Foreskin fibroblast (primary cell): ENCODE data around the genes TFAP2E, AGO1 and THRAP3.

DNA sequence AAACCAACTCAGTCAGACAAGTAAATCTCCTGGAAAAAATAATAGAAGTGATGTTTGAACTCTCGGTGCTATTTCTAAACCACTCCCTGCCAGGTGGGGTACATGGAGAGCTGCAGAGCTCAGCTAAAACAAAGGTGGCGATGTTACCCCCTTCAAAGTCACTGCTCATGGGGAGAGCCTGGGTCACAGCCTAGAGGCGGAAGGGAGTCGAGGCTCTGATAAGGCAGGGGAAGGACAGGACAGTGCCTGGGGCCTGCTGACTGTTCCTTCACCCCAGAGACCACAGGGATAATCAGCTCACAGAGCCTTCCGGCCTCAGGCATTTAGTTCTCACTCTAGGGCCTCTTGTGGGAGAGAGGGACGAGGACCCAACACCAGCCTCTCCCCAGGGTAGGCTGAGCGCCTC lies 14.2 kb downstream of the SMIM12 start:
- RRBS: no CpG with 5 or more reads among the region's 7 CpGs

- RRBS: 7% methylated on average over 6 of the region's 40 CpGs
Observed at GRCh38 chr1:35120639-35121294, 41.6 kb downstream of the ZMYM1 start.

DNA sequence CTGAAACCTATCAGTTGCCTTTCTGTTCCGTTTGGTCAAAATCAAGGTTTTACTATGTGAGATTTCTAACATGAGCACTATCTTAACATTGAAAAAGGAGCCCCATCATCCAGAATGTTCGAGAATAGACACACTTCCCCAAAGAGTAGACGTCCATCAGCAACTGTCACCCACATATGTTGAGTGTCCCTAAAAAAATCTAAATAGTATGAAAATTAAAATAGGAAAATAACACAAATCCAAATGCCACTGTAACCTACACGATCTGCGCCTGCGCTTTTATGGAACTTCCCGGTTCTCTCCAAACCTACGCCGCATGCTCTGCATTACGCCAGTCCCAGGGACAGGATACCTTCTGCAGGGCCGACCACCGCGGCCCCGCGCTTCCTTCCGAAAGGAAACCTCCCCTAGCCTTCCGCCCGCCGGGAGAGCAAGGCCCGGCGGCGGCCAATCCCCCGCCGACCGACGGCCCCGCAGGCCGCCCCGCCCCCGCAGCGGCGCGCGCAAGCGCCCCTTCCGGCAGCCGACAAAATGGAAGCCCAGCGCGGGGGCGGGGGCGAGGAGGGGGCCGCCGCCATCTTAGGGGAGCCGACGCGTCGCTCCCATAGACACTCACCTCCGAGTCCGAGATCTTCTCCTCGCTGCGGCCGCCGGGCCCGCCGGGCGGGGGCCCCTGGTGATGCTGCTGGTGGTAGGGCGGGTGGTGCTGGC lies 1.2 kb downstream of the SFPQ start:
- RRBS: under 1% methylated on average over 16 of the region's 57 CpGs

DNA sequence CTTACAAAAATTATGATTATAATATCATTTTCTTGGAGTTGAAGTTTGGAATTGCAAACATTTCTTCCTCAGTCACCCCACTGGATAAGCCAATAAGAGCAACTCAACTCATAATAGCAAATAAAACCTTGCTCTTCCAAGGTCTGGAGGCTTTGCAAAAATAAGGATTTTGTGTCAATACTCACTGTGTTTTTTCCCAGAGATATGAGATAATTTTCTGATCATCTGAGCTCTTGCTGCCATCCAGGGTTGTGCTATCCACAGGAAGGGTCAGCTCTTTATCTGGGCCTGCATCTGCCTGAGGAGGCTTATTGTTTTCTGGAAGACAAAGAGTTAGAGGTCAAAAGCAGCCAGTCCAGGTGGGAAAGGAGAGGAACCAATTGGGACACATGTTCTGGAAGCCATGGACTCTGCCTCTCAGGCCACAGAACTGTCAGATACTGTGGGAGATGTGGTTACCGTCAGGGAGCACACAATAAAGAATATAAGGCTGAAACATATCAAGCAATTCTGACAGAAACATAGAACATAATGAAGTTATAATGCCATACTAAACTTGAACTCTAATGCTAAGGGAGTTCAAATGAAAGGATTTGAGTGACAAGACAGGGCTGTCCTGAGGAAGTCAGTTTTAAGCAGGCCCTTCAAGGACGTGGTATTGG lies 103.7 kb downstream of the KIAA0319L start:
- RRBS: no CpG with 5 or more reads among the region's 2 CpGs

- RRBS: no CpG with 5 or more reads among the region's 5 CpGs
Observed at GRCh38 chr1:35502735-35503500, 54.3 kb downstream of the KIAA0319L start.

GRCh38 chr1:35506288-35506887 lies 50.8 kb downstream of the KIAA0319L start:
- RRBS: no CpG with 5 or more reads among the region's 3 CpGs

DNA sequence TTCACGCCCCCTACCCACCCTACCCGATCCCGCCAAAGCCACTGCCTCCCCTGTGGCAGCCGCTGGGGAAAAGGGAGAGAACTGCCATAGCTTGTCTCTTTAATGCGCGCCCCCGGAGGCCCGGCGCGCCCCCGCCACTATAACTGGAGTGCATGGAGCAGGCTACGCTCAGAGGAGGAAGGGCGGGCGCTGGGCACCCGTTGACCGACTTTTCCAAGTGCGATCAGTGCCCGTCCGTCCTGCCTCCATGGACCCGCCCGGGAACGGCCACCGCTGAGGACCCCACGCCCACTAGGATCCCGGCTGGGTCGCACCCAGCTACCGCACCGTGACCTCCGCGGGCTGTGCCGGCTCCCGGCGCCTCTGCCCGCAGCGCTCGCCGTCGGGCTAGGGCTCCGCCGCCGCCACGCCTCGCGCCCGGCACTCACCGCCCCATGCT lies at the start of gene TFAP2E:
TFAP2E (plus strand) TSS at position 171 of the 439 bp plus-strand sequence.
- RRBS: 2% methylated on average over 26 of the region's 46 CpGs

GRCh38 chr1:35577284-35578095 lies 4.4 kb downstream of the TFAP2E start:
- RRBS: no CpG with 5 or more reads among the region's 57 CpGs

DNA sequence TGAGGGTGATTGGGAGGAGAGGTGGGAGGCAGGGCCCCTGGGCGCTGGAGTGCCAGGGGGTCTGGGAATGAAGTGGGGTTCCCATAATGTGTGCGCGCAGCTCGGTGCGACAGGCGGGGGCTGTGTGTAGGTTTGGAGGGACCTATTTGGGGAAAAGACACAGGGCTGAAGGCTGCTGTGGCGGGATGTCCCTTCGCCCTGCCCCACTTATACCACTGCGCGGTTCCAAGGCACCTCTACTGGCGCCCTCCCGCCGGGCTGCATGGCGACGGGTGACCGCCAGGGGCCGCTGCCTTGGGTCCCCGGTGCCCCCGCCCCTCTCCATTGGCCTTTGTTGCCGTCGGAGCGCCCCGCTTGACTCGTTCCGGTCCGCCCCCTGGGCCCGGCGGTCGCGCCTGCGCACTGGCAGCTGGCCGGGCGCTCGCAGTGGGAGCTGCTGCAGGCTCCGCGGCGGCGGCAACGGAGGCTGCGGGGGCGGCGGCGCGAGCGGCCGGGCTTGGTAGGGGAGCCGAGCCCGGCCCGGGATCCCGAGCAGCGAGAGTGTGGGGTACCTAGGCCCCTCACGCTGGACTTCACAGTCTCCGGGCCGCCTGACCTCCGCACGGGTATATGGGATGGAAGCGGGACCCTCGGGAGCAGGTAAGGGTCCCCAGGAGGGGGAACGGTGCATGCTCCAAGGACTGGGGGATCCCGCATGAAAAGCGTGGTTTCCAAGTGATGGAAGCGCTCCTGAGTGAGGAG lies at the start of gene AGO1:
AGO1 (plus strand) TSS at position 402 of the 741 bp plus-strand sequence.
- RRBS: 1% methylated on average over 31 of the region's 62 CpGs

DNA sequence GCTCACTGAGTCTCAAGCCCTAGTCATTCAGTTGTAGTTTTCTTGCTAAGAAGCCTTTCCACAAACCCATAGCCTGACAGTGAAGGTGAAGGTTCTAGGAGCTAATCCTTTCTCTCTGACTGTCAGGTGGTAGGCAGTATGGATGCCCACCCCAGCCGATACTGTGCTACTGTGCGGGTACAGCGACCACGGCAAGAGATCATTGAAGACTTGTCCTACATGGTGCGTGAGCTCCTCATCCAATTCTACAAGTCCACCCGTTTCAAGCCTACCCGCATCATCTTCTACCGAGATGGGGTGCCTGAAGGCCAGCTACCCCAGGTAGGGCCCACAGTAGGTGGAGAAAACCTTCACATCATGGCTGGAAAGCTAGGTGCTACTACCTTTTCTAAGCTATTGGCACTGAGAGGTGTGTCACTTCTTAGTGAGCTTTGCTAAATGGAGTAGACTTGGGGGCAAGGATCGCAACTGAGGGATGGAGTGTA lies 15.6 kb upstream of the AGO3 start:
- RRBS: no CpG with 5 or more reads among the region's 9 CpGs

- RRBS: no CpG with 5 or more reads among the region's 7 CpGs
Observed at GRCh38 chr1:36093789-36094366, 5.2 kb downstream of the ADPRS start.

DNA sequence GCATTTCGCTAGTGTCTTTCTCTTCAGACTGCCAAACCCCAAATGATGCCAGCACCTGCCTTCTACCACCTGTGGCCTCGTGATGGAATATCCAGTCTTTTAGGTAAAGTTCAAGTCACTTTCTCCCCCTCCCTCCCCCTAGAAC lies 551 bp upstream of the TRAPPC3 start:
- RRBS: no CpG with 5 or more reads among the region's 2 CpGs

- RRBS: no CpG with 5 or more reads among the region's 11 CpGs
Observed at GRCh38 chr1:36161889-36162816, 6.2 kb downstream of the MAP7D1 start.

- RRBS: no CpG with 5 or more reads among the region's 9 CpGs
Observed at GRCh38 chr1:36170279-36170968, 14.5 kb downstream of the MAP7D1 start.

- RRBS: 8% methylated on average over 5 of the region's 58 CpGs
Observed at GRCh38 chr1:36224261-36225300, at the start of gene THRAP3. TSS of gene THRAP3 (plus strand) at chr1:36224443.

DNA sequence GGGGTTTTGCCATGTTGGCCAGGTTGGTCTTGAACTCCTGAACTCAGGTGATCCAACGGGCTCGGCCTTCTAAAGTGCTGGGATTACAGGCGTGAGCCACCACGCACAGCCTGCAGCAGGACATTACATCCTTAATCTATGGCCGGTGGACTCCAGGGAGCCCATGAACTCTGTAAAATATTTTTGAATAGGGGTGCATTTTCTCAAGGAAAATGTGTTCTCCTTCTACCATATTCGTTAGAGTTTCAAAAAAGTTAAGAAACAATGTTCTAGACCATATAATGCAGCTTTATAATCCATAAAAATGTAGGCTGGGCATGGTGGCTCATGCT lies 4.3 kb downstream of the THRAP3 start:
- RRBS: no CpG with 5 or more reads among the region's 6 CpGs

GRCh38 chr1:37036074-37036592 lies 1.8 kb upstream of the GRIK3 start:
- RRBS: no CpG with 5 or more reads among the region's 14 CpGs

DNA sequence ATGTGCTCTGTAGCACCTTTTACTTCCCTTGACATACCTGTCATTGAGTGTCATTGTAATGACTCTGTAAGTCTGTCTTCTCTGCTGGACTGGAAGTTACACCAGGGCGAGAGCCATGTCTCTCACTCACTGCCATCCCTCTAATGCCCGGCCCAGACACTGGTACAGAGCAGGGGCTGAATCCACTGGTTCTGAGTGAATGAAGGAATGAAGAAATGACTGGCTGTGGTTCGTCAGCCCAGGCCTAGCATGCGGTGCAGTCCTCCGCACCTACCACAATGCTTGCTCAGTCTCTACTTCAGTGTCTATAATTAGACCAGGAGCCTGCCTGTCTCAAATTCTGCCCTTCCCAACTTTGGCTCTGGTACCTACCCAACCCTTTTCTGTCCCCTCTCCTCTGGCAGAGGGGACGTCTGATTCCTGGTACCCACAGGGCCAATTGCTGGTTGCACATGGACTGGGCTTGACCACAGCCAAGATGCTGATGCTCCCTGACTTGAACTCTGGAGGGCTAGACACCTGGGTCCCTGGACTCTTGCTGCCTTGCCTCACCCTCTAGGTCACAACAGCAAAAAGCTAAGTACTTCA lies 118.2 kb upstream of the GRIK3 start:
- RRBS: no CpG with 5 or more reads among the region's 6 CpGs

GRCh38 chr1:37686164-37686687 lies 4.1 kb downstream of the C1orf109 start:
- RRBS: no CpG with 5 or more reads among the region's 6 CpGs